ENCODE measurements around a stretch of chr6.

DNA sequence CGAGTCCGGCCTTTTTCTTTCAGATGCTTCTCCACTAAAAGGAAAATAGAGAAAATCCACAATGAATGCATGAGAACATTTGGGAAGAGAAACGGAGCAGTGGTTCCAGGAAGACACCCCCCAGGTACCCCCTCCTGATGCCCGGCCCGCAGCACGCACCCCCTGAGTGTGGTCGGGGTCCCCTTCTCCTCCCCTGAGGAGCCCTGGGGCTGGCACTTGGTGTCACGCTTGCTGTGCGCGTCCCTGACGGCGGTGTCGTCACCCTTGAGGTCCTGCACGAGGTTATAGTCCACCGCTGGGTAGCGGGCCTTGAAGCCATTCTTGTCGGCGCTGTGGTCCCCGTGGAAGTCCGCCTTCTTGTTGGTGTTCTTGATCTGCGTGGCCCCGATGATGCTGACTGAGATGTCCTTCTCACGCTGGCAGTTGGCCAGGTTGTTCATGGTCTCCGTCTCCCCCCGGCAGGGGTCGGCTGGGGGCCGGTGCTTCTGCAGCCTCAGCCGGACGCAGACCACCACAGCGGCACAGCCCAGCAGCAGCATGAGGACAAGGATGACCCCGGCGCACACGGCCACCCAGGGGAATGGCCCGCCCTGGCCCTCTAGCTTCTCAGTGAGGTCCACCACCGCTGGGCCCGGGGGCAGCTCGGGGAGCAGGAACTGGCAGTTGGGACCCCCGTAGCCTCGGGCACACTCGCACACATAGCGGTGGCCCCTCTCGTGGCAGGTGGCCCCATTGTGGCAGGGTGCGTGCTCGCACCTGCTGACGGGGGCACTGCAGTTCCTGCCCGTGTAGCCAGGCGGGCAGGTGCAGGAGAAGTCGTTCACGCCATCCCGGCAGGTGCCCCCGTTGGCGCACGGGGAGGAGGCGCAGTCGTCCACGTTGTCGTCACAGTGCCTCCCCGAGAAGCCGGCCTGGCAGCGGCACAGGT is 7.5 kb downstream of the DLL1 start:
- PRO-cap, result no peak
- RAMPAGE, long total RNA, 2 experiments, result no peak in any of the 2 experiments

GRCh38 chr6:170296268-170296957 is 5.5 kb upstream of the DLL1 start:
- PRO-cap, result no peak
- RAMPAGE, long total RNA, 2 experiments, result no peak in any of the 2 experiments

DNA sequence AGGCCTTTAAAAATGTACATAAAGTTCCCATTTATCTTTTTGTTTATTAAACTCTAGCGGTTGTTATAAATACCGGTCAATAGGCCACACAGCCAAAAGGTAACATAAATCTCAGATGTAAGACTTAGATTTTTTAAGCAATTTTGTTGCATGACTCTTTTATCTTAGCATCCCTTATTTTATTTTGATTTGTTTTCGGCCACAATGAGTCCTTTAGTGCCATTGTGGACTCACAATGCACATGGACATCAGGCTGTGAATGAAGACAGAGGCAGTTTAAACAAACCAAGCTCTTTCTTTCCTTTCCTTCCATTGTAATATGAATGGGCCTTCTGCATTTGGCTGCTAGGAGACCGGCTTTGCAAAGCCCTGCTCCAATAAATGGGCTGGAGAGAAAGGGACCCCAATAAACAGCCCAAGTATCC is 7.0 kb upstream of the DLL1 start:
- PRO-cap, result no peak
- RAMPAGE, long total RNA, 2 experiments, result no peak in any of the 2 experiments

DNA sequence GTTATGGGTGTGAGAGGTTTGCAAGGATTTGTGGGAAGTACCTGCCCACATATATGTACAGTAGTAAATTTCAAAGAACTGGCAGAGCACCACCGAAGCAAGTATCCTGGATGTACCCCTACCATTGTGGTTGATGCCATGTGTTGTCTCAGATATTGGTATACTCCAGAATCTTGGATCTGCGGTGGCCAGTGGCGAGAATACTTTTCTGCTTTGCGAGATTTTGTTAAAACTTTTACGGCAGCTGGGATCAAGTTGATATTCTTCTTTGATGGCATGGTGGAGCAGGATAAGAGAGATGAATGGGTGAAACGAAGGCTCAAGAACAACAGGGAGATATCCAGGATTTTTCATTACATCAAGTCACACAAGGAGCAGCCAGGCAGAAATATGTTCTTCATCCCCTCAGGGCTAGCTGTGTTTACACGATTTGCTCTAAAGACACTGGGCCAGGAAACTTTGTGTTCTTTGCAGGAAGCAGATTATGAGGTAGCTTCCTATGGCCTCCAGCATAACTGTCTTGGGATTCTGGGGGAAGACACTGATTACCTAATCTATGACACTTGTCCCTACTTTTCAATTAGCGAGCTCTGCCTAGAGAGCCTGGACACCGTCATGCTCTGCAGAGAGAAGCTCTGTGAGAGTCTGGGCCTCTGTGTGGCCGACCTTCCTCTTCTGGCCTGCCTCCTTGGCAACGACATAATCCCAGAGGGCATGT is 11.0 kb downstream of the FAM120B start:
- PRO-cap, result no peak
- RAMPAGE, long total RNA, 2 experiments, result no peak in any of the 2 experiments

DNA sequence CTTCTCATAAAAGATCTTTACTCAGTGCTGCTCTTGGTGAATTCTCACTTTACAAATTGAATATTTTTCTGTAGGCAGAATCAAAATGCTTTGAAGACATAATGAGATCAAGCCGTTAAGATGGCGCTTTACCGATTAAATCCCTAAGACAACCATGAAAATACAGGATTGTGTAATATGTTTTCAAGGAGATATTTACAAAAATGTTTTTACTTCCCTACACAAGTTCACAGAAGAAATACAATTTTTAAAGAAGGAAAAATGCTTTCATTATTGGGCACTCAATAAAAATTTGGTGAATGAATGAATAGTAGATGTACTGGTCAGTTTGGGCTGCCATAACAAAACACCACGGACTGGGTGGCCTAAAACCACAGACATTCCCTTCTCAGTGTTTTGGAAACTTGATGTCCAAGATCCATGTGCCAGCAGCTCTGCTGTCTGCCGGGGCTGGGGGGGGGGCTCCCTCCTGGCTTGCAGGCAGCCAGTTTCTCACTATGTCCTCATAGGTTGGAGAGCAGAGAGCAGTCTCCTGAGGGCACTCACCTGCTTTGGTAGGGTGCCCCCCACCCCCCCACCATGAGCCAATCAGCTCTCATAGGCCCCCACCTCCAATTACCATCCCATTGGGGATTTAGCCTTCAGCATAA is 61.9 kb downstream of the FAM120B start:
- PRO-cap, result no peak
- RAMPAGE, long total RNA, 2 experiments, result no peak in any of the 2 experiments

GRCh38 chr6:170523896-170524542 is 29.1 kb downstream of the PSMB1 start:
- PRO-cap, result no peak
- RAMPAGE, long total RNA, 2 experiments, result no peak in any of the 2 experiments